Metanephros (tissue), 2 donors: ENCODE results near the gene TUBB4B.

DNA sequence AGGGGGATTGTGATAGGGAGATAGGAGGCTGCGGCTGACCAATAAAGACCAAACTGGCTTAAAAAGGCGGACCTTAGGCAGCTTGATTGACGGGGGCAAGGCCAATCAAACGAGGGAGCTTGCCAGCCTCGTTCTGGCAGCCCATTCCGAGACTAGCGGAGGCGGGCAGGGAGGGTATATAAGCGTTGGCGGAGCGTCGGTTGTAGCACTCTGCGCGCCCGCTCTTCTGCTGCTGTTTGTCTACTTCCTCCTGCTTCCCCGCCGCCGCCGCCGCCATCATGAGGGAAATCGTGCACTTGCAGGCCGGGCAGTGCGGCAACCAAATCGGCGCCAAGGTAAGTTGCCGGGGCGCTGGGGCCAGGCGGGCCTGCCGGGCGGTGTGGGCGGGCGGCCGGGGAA is at the start of gene TUBB4B:
Gene TUBB4B (plus strand): TSS at position 205 of the 399 bp plus-strand sequence.
- RAMPAGE, long total RNA = no peak

GRCh38 chr9:137243877-137244714 is 3.0 kb downstream of the TUBB4B start:
- RAMPAGE, long total RNA = no peak

DNA sequence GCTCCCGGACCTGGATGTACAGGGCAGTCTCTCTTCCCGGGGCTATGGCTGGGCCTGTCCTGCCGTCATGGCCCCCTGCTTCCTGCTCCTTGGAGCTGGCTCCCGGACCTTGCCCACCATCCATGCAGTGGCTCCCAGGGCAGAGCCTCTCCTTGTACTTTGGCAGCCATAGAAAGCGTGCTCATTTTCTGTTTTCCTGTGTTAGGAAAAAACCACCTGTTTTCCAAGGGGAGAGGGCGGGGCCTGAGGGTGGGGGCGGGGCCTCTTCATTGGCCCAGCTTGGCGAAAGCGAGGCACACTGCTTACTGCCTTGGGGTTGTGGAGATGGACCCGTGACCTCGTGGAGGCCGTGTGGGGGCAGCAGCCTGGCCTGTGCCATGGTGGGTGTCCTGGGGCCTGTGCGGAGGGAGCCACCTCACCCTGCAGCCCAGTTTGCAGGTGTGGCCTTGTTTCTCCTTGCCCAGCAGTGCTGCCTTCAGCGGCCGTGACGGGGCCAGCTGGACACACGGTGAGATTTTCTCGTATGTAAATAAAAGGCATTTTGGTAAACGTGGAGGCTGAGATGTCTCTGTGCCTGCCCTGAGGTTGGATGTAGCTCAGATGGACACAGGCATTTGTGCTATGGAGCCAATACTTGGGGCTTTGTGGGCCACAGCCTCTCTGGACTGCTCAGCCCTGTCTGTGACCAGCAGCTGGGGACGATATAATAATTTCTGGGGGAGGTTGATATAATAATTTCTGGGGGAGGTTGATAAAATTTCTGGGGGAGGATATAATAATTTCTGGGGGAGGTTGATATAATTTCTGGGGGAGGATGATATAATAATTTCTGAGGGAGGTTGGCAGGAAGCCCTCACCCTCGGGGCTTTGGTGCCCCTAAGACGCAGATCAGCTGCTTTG is 4.3 kb upstream of the TOR4A start:
- RAMPAGE, long total RNA = no peak

DNA sequence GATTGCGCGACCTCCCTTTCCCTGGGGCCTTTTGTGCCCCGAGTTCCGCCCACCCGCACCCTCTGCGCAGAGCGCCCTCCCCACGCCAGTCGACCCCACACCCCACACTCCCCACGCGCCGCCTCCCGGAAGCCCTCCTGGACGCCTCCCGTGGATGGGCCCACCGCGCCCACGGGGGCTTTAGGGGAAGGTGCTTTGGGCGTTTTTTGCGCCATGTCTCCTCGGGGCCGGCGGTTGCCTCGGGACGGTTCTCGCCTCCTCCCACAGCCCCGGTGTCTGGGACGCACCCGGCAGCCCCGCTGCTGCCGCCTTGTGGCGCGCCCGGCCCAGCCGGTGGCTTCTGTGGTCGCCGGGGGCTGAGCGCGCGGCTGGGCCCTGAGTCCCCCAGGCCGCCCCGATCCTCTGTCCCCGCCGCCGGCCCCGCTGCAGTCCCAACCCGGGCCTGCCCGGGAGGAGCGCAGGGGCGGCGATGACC is 3.2 kb downstream of the TOR4A start:
- RAMPAGE, long total RNA = no peak

GRCh38 chr9:137300473-137301658 is 1.2 kb downstream of the NRARP start:
- RAMPAGE, long total RNA = no peak

DNA sequence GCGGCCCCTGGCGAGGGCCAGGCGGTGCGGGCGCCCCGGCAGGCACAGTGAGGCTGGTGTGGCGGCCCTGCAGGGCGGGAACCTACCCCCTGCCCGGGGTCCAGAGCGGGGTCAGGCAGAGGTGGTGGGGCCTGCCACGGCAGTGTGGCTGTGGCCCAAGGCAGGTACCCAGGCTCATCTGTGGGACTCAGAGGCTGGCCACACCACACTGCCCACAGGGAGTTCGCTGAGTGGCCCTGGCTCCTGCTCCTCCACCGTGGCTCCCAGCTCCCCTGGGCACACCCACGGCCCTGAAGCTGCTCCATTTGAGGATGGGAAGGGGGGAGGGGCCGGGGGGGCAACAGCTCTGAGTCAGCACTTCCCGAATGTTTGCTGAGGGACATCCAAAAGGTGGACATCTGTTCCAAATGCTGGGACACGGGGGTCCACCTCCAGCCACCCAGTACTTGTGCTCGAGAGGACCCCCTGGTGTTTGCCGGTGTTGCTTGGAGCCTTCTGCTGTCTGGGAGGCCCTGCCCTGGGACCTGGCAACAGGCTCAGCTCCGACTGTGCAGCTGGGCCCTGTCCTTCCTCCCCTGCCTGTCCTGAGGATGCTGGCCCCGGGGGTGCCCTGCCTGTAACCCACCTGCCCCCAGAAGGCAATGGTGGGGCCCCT is 2.4 kb upstream of the NRARP start:
- RAMPAGE, long total RNA = no peak

GRCh38 chr9:137388677-137389294 is 34.2 kb downstream of the EXD3 start:
- RAMPAGE, long total RNA = no peak

DNA sequence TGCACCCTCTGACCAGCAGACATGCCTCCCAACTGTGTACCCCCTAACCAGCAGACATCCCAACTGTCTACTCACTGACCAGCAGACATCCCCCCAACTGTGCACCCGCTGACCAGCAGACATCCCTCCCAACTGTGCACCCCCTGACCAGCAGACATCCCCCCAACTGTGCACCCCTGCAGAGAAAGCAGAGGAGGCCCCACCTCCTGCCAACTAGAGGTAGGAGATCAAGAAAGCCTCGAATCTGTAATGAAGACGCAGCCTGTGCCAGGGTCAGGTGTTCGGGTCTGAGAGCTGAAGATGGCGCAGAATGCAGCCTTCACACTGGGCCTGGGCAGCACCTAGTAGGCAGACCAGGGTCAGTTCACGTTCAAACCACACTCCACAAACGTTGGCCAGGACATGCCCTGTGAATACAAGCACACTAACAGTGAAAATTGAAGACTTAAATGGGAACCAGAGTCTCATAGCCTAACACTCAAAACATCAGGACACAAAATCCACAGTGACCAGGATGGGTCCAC is 29.9 kb upstream of the NSMF start:
- RAMPAGE, long total RNA = no peak

DNA sequence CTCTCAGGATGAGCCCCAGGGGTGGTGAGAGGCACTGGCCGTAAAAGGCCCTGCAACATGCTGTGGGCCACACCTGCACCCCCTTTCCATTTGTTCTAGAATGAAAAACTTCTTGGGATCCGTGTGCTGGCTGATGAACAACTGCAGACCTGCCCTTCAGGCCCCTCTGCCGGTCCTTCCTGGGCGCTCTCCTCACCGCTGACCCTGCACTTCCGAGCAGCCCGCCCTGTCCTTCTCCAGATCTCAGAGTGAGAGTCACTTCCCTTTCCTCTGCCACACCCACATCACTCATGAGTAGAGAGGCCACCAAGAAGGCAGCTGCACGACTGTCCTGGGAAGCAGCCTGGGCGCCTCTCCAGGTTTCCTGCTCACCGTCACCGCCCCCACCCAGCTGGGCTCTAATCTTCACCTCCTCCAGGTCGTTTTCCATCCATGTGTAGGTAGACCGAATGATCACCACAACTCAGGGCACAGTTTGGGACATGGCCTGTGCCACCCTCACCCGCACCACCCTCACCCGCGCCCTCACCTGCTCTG is 35.0 kb upstream of the NSMF start:
- RAMPAGE, long total RNA = no peak

- RAMPAGE, long total RNA = no peak
Observed at GRCh38 chr9:137517478-137517980, 32.7 kb downstream of the PNPLA7 start.

GRCh38 chr9:137630272-137631150 is 11.7 kb downstream of the EHMT1 start:
- RAMPAGE, long total RNA = no peak

GRCh38 chr9:137694888-137695518 is 76.2 kb downstream of the EHMT1 start:
- RAMPAGE, long total RNA = no peak

DNA sequence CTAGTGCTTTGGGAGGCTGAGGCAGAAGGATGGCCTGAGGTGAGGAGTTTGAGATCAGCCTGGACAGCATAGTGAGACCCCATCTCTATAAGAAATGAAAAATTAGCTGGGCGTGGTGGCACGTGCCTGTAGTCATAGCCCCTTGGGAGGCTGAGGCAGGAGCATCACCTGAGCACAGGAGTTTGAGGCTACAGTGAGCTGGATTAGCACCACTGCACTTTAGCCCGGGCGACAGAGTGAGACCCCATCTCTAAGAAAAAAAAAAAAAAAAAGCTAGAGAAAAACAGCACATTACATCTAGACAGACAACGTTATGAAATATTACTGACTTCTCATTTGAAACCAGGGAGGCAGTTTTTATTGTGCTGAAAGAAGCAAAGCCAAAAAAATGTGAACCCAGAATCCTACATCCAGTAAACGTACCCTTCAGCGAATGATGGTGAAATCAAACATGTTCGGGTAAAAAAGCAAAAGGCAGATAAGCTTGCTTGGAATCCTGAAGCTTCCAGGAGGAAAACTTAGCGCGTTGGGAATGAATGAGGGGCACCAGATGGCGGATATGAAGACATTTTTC is 83.1 kb upstream of the CACNA1B start:
- RAMPAGE, long total RNA = no peak

DNA sequence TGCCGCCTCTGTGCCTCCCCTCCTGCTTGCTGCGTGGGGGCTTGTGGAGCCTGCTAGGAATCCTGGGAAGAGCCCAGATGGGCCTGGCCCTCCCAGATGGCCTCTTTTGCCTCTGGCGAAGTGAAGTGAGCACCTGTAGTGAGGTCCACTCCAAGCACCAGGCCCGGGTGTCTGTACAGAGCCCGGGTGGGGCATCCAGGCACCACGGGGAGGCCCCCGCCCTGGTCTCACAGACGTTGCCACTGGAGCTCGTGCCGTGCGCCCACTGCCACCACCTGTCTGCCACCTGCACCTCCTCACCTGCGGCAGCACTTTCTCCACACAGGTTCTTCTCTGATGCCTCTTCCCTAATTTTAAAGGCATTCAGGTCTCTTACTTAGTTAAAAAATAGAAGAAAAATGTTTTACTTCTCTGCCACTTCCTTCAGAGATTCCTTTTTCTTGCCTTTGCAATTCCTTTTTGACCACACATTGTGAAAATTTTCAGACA is 48.7 kb upstream of the CACNA1B start:
- RAMPAGE, long total RNA = no peak

DNA sequence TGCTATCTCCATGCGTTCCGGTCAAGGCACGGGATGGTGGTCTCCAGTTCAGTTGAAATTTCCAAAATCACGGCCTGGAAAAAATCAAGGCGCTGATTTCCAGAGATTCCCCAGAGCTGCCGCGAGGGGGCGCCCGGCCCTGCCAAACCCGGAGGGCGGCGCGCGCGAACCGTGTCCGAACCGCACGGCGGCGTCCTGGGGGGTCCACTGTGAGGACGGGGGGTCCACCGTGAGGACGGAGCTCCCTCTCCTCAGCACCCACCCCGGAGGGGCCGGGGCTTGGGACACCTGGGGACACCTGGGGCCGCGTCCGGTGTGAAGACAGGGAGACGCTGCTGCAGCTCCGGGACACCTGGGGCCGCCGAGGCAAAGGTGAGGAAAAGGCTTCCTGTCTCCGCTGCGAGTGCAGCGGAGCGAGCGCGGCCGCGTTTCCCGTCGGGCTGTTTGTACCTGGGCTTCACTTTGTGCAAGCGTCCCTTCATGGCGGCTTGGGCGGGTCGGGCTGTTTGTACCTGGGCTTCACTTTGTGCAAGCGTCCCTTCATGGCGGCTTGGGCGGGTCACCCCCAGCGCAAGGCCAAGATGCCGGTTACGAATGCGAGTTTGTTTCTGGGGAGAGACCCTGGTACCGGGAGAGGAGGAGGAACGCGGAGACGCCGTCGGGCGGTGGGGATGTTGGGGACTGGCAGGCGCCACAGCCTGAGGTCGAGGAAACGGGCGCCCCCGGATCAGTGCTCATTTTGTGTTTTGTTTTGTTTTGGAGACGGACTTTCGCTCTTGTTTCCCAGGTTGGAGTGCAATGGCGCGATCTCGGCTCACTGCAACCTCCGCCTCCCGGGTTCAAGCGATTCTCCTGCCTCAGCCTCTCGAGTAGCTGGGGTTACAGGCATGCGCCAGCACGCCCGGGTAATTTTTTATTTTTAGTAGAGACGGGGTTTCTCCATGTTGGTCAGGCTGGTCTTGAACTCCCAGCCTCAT is 272.6 kb downstream of the CACNA1B start:
- RAMPAGE, long total RNA = start-site peak on the plus strand centred at position 169 of the sequence, 87 bp wide, 105 and 35 reads in 2 replicates